Ileum (tissue), 1 donor: ENCODE results near the genes ELFN1 and EIF3B.

DNA sequence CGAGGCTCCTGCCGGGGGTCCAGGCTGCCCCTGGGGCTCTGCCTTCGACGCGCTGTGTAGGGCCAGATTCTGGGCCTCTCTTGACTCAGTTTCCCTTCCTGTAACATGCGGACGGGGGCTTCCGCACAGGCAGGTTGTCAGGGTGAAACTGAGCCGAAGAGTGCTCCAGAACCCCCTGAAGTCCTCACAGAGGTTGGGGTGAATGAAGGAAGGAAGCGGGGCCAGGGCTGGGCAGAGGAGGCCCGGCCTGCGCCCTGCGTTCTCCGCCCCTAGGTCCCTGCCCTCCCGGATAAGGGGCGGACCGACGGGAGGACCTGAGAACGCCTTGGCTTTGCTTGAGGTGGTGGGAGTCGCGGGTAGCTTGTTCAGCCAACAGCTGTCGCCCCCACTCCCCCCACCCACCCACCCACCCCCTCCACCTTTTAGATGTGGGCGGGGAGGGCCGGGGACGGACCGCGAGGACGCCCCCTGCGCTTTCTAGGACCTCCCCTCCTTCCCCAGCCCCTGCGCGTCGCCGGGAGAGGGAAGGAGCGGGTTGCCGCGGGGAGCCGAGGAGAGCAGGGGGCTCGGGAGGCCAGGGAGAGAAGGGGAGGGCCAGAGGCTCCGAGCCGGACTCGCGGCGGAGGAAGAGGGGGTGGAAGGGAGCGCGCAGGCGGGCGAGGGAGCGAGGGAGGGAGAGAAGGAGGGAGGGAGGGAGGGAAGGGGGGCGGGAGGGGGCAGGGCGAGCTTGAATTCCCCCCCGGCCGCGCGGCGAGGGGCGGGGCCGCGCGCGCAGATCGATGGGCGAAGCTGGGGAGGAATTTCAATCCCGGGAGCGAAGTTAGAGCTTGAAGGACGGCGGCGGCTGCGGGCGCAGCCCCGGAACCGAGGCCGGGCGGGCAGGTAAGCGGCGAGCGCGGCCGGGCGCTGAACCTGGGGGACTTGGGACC lies at the start of gene ELFN1:
Gene ELFN1, plus strand, starts transcription at position 805 of the 929 bp plus-strand sequence.
- PRO-cap, result no peak

- PRO-cap, result no peak
Measured at GRCh38 chr7:1708143-1708689, 38.1 kb downstream of the ELFN1 start.

DNA sequence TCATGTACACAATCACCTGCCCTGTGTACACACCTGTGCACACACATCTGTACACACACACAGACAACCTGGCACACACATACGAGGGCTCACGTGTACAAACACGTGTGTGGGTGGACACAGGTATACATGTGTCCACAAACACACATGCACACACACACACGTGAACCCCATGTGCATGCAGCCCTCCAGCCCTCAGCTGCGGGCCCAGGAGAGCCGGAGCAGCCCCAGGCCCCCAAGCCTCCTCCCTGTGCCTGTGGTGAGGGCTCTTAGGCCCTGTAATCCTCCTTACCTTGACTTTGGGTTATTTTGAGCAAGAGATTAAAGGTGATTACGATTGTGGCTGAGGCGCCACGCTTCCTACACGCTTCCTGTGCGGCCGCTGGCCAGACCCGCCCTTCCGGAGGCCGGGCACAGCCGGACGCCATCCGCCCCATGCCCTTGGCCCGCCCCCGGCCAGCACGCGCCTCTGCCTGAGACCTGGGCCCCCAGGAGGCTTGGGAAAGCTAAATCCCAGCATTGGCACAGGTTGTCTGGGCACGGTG lies 71.9 kb downstream of the ELFN1 start:
- PRO-cap, result no peak

GRCh38 chr7:1749799-1750552 lies 79.9 kb downstream of the ELFN1 start:
- PRO-cap, result no peak

DNA sequence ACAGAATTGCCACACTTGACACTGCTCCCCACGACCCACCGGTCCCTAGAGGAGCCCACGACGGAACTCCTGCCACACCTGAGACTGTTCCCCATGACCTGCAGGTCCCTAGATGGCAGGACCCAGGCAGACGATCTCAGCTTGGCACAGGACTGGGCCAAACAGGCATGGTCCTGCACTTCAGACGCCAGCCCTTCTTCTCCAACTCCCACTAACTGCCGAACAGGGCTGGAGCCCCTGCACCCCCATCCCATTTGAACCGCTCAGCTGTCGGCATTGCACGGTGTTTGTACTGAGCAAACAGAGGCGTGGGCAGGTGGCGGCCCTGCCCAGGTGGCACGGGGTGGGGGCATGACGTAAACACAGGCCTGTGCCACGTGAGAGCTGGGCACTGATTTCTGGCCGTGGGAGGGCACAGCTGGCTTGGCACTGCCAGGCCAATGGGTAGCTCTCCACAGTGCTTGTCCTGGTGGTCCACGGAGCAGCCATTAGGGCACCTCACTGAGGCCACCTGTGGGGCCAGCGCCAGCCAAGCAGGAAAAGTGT lies 258.4 kb downstream of the ELFN1 start:
- PRO-cap, result no peak

DNA sequence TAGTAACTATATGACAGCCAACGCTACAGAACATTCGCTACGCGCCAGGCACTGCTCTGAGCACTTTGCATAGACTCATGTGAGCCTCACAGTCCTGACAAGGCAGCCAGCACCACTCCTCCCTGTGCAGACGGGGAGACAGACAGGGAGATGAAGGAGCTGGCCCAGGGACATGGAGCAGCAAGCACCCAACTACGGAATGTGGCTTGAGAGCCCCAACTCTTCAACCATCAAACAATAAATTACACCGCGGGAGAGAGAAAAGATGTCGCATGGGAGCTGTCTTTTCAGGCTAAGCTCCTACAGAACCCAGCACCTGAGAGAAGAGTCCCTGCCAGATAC lies 18.7 kb downstream of the MAD1L1 start:
- PRO-cap, result no peak

DNA sequence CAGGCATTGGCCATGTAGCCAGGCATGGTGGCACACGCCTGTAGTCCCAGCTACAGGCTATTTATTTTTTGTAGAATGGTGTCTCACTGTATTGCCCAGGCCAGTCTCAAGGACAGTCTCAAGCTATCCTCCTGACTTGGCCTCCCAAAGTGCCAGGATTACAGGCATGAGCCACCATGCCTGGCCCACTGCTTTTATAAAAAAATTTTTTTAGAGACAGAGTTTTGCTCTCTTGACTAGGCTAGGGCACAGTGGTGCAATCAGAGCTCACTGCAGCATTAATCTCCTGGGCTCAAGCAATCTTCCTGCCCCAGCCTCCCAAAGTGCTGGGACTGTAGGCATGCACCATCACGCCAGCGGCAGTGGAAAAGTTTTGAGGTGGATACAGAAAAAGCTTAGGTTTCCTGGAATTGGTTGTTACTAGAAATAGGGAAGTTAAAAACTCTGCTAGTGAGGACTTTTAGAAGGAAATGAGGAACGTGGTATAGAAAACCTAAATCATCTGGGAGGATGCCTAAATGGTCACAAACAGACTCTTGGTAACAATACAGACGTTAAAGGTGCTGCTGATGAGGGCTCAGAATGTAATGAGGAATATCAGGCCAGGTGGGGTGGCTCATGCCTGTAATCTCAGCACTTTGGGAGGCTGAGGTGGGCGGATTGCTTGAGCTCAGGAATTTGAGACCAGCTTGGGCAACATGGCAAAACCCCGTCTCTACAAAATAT lies 10.9 kb upstream of the SNX8 start:
- PRO-cap, result no peak

DNA sequence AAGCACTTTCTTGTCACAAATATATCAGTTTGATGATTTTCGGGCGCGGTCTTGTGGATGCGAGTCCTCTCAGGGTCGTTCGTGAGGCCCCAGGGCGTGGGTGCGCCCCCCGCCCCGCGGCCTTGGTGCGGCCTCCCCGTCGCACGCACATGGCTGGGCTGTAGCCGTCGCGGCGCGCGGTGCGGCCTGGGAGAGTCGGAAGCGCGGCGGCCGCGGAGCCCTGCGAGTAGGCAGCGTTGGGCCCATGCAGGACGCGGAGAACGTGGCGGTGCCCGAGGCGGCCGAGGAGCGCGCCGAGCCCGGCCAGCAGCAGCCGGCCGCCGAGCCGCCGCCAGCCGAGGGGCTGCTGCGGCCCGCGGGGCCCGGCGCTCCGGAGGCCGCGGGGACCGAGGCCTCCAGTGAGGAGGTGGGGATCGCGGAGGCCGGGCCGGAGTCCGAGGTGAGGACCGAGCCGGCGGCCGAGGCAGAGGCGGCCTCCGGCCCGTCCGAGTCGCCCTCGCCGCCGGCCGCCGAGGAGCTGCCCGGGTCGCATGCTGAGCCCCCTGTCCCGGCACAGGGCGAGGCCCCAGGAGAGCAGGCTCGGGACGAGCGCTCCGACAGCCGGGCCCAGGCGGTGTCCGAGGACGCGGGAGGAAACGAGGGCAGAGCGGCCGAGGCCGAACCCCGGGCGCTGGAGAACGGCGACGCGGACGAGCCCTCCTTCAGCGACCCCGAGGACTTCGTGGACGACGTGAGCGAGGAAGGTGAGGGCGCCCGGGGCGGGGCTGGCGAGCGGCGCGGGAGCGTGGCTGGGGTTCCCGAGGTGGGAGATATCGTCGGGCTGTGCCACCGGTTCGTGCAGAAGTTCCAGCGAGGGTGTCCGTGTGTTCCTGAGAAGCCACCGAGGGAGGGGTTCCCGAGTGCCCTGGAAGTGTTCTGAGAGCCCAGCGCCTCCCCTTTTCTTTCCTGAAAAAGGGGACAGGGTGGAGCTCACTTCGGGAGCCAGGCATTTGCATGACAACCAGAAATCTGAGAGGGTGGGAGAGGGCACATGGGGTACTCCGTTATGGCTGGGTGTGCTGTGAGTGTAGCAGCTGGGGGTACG lies at the start of gene EIF3B:
Gene EIF3B, plus strand, starts transcription at position 150 of the 1,084 bp plus-strand sequence.
- PRO-cap, result unidirectional peak, plus-strand start at position 192 of the sequence; unidirectional peak, plus-strand start at position 272 of the sequence; unidirectional peak, minus-strand start at position 301 of the sequence

DNA sequence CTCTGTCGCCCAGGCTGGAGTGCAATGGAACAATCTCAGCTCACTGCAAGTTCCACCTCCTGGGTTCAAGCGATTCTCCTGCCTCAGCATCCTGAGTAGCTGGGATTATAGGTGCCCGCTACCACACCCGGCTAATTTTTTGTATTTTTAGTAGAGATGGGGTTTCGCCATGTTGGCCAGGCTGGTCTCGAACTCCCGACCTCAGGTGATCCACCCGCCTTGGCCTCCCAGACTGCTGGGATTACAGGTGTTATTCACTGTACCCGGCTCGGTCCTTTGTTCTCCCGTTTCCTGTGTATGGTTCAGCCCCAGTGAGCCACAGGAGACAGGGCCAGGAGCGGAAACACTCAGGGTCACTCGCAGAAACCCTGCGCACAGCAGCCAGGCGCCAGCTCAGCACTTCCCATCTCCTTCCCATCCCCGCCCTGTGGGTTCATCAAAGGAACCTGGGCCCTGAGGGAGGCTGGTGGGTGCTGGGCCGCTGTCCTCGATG lies 15.6 kb upstream of the CHST12 start:
- PRO-cap, result no peak

GRCh38 chr7:2521063-2521529 lies 1.5 kb downstream of the LFNG start:
- PRO-cap, result no peak

DNA sequence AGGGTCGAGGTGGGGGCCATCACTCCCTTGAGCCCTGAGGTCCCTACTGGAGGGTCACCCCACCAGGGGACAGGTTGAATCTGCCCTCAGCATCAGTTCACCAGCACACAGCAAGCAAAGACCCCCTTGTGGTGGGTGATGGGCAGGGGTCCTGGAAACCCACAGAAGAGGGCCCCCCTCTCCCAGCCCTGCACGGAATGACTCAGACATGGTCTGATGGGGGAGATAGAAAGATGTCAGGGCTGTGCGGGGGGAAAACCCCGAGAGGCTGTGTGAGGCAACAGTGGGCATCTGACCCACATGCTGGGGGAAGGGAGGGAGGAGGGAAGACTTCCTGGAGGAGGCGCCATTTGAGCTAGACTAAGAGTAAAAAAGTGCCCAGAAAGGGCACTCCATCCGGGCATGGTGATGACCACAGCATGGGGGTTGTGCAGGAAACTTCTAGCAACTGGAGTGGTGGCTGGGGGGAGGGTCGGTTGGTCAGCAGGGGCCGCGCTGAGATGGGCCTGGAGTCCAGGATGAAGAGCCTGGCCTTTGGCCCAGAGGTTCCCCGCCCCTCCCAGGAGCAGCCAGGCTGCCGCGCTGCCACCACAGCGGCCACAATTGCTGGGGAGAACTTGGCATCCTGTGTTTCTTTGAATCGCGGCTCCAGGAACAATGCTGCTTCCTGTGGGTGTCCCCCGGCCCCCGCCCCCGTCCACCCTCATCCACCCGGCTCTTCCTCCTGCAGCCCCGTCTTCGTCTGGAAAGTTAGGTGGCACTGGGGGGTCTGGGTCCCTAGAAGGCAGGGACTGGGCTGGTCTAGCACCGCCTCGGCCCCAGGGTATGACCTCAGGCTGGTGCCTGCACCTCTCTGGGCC lies 2.5 kb downstream of the LFNG start:
- PRO-cap, result unidirectional peak, plus-strand start at position 602 of the sequence

DNA sequence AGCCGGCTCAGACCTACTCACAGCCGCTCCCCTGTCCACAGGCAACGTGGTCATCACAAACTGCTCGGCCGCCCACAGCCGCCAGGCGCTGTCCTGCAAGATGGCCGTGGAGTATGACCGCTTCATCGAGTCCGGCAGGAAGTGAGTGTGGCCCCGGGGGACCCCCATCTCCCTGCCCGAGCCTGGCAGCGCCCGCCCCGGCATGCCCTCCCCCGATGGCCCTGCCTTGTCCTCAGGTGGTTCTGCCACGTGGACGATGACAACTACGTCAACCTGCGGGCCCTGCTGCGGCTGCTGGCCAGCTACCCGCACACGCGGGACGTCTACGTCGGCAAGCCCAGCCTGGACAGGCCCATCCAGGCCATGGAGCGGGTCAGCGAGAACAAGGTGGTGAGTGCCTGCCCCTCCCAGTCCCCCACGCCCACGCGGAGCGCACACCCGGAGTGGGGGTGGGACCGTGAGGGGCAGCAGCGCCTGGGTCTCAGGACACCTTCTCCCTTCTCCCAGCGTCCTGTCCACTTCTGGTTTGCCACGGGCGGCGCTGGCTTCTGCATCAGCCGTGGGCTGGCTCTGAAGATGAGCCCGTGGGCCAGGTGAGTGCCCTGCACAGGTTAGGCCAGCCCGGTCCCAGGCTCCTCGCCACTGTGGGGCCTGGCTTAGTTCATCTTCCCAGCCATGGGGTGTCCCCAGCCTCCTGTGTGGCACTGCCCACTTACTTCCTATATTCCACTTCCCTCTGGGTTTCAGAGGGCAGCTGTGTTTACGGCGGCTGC lies 5.8 kb downstream of the LFNG start:
- PRO-cap, result no peak

- PRO-cap, result unidirectional peak, minus-strand start at chr7:2565321
Measured at GRCh38 chr7:2565033-2565455, 6.3 kb downstream of the IQCE start.

- PRO-cap, result no peak
Measured at GRCh38 chr7:2608920-2609656, 22.7 kb upstream of the TTYH3 start.

DNA sequence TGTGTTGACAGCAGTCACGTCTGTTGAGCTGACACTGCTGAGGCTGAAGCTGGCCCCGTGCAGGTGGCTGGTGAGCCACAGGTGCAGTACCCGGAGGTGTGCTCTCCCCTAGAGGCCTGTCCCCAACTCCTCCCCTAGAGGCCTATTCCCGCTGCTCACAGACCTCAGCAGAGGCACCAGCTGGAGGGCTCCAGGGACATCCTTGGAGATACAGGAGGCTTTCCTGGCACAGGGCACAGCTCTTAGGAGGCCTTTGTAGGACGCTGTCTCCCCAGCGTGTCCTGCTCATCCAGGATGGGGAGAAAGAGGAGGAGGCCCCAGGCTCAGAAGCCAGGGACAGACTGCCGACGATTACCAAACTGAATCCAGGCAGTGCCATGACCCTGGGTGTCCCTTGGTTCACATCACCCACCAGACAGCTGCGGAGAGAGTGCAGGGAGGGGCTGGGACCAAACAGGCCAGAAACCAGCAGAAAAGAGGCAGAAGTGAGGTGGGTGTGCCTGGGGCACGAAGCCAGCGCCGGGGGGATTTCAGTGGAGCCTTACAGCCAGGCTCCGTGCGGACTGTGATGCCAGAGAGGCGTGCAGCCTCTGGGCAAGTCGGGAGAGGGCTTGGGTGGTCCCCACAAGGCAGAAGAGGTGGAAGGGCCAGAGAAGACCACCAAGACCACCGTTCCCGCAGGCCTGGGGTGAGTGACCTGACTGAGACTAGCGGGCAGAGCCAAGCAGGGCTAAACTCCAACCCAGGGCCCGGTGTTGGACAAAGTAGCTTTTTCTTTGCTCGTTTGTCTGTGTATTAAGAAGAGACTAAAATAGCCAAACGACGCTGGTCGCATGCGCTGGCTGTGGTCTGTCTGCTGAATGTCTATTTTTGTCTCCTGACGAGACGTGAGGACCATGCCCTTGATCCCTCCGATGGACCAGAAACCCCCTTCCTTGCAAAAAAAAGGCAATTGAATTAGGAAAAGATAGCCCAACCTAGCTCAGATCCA lies 18.3 kb upstream of the TTYH3 start:
- PRO-cap, result no peak

DNA sequence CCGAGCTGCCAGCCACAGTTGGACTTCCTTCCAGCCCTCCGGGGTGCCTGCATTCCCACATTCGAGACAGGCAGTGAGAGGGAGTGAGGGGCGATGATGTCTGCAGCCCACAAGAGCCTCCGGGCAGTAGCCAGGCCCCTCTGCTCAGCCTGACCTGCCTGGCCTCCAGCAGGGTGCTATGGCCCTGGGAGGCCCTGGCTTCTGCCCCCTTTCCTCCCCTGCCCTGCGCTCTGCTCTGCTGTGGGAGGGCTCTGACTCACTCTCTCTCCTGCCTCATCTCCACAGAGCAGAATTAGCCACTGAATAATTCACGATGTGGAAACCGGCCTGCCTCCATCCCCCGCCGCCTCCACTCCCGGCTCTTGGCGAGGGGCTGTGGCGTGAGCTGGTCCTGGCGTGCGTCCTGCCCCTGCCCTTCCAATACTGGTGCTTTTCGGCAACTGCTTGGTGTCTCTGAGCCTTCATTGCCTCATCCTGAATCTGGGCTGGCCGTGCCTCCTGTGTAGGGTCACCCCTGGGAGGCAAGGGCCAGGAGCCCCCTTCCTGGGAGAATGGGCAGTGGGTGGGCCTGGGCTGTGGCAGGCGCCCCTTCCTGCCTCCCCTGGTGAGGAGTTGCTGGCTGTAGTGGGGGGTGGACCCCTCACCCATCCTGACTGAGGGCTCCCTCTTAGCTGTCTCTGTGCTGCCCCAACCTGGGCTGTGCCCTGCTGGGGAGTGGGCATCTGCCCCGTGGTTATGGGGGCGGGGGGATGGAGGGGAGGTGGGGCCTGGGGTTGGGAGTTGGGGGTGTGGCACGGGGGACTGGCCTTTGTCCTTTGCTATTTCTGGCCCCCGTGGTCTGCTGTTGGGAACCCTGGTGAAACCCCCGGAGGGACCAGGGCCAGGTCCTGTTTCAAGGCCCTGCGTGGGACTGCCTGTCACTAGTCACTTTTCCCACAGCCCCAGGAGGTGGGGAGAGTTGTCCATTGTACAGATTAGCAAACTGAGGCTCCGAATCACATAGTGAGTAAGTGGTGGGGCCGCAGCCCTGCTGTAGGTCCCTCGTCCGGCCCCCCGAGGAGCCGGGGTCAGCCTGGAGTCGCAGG lies 2.4 kb downstream of the TTYH3 start:
- PRO-cap, result no peak

GRCh38 chr7:2637101-2637839 lies 5.5 kb downstream of the TTYH3 start:
- PRO-cap, result unidirectional peak, minus-strand start at chr7:2637347

GRCh38 chr7:2646400-2646696 lies 14.6 kb downstream of the TTYH3 start:
- PRO-cap, result no peak

- PRO-cap, result no peak
Measured at GRCh38 chr7:2656012-2656691, 24.4 kb downstream of the TTYH3 start.

DNA sequence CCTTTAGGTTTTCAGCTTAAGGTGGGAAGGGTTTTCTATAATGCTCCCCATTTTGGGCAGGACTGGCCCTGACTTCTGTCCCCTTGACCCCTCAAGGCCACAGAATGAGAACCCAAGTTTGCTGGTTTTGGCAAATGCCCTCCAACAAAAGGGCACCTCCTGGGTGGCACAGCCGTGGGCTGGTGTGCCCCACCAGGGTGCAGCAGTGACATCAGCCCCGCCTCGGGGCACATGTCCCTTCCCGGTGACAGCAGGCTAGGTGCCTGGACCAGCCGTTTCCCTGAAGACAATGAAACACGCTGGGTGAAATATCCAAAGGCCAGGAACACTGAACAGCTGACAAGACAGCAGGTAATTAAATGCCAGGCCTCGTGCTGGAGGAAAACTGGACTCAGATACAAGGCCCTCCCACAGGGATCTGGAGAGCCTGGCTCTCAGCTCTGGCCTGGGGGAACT lies 11.5 kb upstream of the AMZ1 start:
- PRO-cap, result no peak